ENCODE results near the genes TCHH, LCE6A, SMCP and SPRR2B.

DNA sequence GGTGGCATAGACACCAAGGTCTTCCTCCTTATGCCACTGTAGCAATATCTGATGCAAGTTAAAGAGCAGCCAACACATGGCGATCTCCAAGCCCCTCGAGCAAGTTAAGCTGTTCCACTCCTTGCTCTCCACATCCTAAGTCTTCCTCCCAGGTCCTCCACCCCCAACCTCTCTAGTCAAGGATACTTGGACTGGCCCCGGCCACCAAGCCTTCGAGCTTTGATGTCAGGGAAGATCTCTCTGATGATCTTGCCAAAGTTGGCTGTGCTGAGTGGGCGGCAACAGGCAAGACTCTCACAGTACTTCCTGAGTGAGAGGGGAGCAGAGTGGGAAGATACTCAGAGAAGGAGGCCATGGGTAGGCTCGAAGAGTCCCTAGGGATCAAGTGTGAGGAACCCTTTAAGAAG is 2.8 kb downstream of the RFX5 start:
- RRBS: no CpG with 5 or more reads among the region's 6 CpGs

- RRBS: no CpG with 5 or more reads among the region's 13 CpGs
Observed at GRCh38 chr1:151401022-151401709, 1.8 kb downstream of the PSMB4 start.

- RRBS: no CpG with 5 or more reads among the region's 6 CpGs
Observed at GRCh38 chr1:151402681-151403714, 3.6 kb downstream of the PSMB4 start.

DNA sequence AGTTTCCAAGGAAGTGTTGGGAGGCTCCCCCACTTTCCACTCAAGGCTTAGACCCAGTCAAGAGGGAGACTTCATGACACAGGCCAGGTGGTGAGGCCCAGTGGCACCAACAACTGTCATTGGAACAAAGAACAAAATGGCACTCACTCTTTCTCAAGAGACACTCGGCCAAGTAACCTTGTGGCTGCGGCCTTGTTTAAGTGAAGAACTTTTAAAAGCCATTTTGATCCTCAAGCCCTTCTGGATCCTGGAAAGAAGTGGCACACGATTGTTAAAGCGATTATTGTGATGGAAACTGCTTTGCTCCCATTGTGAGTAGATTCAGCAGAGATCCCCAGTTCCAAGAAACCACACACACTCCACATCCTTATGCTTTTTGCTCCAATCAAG is 446 bp upstream of the POGZ start:
- RRBS: no CpG with 5 or more reads among the region's 4 CpGs

GRCh38 chr1:151558971-151559548 is 19.0 kb downstream of the TUFT1 start:
- RRBS: no CpG with 5 or more reads among the region's 5 CpGs

GRCh38 chr1:151728020-151729065 is 7.0 kb downstream of the RIIAD1 start:
- RRBS: no CpG with 5 or more reads among the region's 21 CpGs

- RRBS: no CpG with 5 or more reads among the region's 12 CpGs
Observed at GRCh38 chr1:151767966-151768887, 4.9 kb upstream of the MRPL9 start.

DNA sequence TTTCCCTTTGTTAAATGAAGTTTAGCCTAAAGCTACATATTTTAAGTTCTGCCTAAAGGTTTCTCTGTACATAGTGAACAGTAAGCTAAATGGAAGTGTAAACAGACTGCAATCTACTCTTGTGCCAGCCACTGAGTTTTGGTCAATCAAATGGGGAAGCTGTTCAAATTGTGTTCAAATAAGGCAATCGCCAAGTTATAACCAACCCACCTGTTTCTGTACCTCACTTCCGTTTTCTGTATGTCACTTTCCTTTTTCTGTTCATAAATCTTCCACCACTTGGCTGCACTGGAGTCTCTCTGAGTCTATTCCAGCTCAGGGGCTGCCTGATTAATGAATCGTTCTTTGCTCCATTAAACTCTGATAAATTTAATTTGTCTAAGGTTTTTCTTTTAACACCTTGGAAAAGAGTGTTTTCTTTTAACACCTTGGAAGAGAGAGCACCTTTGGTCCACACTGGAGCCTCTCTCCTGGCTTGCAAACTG is 10.9 kb upstream of the THEM4 start:
- RRBS: no CpG with 5 or more reads among the region's 3 CpGs

DNA sequence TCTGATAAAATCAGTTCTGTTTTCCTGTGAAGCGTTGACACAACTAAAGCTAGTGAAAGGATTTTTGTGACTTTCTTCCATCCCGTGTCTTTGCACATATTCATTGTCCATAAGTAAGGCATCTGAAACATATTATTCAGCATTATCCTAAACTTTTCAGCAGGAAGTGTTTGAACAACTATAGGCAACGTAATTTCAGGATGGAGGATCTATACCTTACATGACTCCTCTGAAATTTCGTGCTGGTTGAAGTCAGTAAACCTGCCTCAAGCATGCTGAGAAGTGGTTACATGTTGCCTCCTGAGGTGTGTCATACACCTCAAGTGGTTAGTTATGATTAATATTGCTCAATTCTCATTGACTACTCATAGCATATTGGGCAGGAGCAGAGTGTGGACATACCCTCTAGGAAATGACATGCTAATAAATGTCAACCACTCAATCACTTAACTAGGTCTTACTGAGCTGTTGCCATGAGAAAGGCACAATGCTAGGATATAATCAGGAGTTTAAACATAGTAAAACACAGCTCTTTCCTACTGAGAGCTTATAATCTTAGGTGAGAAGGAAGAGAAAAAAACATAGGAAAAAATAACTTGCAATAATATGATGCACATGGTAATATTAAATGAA is 37.0 kb upstream of the THEM4 start:
- RRBS: no CpG with 5 or more reads among the region's 4 CpGs

DNA sequence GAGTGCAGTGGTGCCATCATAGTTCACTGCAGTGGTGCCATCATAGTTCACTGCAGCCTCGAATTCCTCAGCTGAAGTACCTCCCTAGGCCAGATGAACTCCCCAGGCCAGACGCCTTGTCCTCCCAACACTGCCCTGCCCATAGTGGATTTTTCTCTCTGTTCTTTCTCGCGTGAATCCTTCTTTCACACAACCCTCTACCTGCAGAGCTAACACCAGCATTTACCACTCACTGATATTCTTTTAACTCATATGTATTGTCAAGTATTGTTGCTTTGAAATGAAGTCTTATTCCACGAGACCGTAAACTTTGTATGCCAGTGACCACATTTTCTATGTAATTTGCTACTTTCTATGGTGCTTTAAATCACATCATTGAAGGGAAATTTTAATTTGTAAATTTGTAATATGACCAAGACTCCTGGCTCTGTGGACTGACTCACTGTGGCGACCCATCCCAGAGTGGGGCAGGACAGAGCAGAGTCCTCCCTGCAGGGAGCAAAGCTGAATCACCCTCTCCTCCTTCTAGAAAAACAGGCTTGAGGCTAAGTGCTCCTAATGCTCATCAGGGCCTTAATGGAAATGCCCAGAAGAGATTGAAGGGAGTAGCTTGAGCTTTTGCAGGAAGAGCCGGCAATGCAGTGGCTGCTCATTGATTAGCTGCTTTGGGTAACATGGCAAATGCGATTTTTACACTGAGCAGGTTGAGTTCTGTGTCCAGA is 17.0 kb downstream of the S100A10 start:
- RRBS: no CpG with 5 or more reads among the region's 9 CpGs

DNA sequence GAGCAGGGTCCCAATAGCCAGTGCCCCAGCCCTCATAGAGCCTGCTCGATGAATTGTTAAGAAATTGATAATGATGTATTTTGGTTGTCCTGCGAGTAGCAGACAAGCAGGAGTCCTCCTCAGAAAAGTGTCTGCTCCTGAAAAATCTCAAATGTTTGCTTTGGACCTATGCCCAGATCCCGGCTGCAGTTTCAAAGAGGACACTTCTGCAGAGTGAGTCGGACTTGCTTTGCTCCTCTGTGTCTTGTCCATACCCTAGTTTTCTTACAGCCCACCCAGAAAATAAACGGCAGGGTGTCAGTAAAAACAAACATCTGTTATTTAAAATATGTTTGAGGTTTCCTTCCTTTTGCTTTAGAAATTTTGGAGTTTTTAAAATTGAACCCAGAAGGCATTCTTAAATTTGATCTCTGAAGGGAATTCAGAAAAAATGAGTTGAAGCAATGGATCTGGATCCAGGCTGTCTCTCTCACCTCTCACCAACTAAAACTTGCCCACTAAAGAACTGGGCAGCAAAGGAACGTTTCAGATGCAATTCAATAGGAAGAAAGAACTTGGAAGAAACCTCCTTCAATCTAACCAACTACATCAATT is 2.7 kb downstream of the S100A10 start:
- RRBS: no CpG with 5 or more reads among the region's 6 CpGs

DNA sequence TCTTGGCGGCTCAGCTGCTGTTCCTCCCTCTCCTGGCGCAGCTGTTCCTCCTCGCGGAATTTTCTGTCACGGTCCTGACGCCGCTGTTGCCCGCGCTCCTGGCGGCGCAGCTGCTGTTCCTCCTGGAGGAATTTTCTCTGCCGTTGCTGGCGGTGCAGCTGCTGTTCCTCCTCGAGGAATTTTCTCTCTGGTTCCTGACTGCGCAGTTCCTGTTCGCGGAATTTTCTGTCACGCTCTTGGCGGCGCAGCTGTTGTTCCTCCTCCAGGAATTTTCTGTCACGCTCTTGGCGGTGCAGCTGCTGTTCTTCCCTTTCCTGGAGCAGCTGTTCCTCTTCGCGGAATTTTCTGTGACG is 6.8 kb downstream of the TCHH start:
- RRBS: no CpG with 5 or more reads among the region's 25 CpGs

GRCh38 chr1:152109993-152110924 is 5.0 kb downstream of the TCHH start:
- RRBS: no CpG with 5 or more reads among the region's 54 CpGs

GRCh38 chr1:152115214-152115622 is at the start of gene TCHH:
TSS of gene TCHH (minus strand) at chr1:152115444.
- RRBS: no CpG with 5 or more reads among the region's 3 CpGs

DNA sequence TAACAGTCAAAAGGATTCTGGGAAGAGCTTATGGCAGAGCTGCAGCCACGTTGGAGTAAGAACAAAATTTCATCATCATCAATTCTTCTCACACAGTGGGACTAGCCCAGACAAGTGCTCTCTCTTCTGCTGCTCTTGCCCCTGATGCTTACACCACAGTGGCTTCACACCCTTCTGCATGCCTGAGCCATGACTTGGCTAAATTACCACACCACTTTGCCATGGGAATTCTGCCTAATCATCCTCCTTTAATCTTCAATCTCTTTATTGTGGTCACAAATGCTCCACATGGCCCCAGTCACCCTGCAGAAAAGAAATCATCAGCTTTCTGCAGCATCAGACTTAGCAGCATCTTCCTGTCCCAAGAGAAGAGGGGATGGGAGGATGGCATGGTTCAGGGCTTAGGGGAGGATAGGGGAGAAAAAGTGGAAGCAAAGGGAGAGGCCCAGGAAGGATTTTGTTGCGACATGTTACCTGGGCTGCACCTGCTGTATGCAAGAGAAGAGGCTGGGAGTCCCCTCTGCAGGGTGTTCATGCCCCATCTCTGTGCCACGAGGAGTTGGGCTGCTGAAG is 8.9 kb upstream of the RPTN start:
- RRBS: no CpG with 5 or more reads among the region's 3 CpGs

GRCh38 chr1:152842607-152843162 is at the start of gene LCE6A:
TSS of gene LCE6A (plus strand) at chr1:152842856.
- RRBS: no CpG with 5 or more reads among the region's 3 CpGs

- RRBS: no CpG with 5 or more reads among the region's 1 CpG
Observed at GRCh38 chr1:152878040-152878376, at the start of gene SMCP. TSS of gene SMCP (plus strand) at chr1:152878322.

GRCh38 chr1:153071379-153071762 is at the start of gene SPRR2B:
TSS of gene SPRR2B (minus strand) at chr1:153071611.
- RRBS: no CpG with 5 or more reads among the region's 2 CpGs

Data from iris pigment epithelial cell (primary cell).